A375 (cell line): ENCODE measurements around the gene KCTD1.

- RAMPAGE, long total RNA: no peak
Measured at GRCh38 chr18:22975306-22975735, 42.2 kb downstream of the RBBP8 start.

- RAMPAGE, long total RNA: no peak
Measured at GRCh38 chr18:23053695-23054322, 81.5 kb upstream of the CABLES1 start.

DNA sequence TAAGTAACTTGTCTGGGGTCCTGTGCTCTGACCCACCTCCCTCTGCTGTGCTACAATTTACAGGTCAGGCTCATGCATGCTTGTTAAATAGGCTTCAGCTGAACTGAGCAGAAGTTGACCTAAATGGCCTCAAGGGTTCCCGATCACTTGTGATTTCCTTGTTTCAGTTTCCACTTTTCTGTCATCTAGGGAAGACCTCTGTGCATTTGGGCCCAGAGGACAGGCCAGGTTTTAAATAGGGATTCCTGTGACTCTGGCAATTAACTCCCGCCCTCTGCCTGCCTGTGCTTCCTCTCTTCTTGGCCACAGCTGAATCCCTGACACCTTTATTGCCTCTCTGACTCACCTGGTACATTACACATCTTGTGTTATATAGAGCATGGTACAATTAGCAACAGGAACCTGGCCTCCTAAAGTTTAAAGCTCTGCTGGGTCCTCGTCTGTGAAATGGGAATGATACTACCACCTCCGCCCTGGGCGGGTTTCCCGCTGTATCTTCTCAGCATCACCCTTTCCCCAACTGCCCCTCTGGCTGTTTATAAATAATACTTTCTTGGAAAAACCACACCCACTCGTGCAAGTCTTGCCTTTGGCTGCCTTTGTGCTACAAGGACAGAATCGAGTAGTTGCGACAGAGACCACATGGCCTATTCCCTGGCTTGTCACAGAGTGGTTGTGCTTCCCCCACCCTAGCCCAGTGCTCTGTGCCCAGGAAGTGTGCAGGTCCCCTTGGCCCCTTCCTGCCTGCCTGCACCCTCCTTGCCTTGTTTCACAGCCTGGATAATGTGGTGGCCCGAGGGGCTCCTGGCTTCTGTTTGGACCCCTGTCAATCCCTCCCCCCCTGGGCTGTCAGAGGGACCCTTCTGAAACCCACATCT is 7.9 kb downstream of the CABLES1 start:
- RAMPAGE, long total RNA: no peak

- RAMPAGE, long total RNA: no peak
Measured at GRCh38 chr18:23226453-23227188, 91.3 kb downstream of the CABLES1 start.

GRCh38 chr18:23258299-23258673 is 123.0 kb downstream of the CABLES1 start:
- RAMPAGE, long total RNA: no peak

- RAMPAGE, long total RNA: no peak
Measured at GRCh38 chr18:23480642-23481019, 22.7 kb upstream of the RMC1 start.

- RAMPAGE, long total RNA: no peak
Measured at GRCh38 chr18:23519954-23520731, 16.8 kb downstream of the RMC1 start.

DNA sequence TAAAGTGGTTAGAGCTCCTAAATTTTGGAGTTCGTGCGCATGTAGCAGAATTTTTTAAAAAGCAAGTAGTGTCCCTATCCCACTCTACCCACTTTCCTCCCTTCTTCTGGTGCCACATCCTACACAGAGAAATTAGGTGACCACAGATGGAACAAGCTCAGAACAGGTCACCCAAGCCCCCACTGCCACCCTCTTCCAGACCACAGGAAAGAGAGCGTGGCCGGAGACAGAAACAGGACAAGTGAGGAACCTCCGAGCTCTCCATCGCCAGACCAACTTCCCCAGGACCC is 455 bp downstream of the NPC1 start:
- RAMPAGE, long total RNA: no peak

GRCh38 chr18:23992516-23993034 is 22.0 kb upstream of the TTC39C start:
- RAMPAGE, long total RNA: no peak

- RAMPAGE, long total RNA: no peak
Measured at GRCh38 chr18:24000623-24001081, 13.9 kb upstream of the TTC39C start.

DNA sequence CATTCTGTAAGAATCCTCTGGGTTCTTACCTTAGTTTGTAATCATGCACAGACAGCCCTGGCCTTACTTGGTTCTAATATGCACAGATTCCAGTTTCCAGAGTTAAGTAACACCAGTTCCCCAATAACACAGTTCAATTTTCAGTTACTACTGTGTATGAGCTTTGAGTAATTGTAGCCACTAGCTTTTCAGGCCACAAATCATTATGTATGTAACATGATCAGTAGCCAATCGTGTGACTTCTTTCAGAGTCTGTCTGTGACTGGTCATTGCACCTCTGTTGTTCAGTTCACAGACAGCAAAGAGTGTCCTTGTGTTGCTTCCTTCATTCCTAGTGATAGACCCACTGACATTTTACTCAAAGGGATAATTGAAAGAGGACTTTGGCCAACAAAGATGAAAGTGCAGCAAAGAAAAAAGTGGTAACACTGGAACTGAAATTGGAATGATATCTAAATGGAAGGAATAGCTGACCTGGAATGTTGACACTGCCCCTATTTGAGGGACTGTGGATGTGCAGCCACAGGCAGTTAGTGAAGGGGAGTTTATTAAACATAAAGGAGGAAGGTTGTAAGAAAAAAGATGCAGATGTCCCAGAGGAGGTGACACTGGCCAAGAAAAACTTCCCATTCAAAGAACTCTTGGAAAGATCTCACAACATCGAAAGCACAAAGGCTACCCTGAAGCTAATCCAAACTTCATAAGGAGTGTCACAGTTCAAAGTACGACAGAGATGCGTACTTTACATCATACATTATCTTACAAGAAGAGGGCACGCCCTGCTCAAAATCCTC is 19.2 kb downstream of the TTC39C start:
- RAMPAGE, long total RNA: no peak

- RAMPAGE, long total RNA: no peak
Measured at GRCh38 chr18:24113542-24114768, 24.9 kb upstream of the CABYR start.

DNA sequence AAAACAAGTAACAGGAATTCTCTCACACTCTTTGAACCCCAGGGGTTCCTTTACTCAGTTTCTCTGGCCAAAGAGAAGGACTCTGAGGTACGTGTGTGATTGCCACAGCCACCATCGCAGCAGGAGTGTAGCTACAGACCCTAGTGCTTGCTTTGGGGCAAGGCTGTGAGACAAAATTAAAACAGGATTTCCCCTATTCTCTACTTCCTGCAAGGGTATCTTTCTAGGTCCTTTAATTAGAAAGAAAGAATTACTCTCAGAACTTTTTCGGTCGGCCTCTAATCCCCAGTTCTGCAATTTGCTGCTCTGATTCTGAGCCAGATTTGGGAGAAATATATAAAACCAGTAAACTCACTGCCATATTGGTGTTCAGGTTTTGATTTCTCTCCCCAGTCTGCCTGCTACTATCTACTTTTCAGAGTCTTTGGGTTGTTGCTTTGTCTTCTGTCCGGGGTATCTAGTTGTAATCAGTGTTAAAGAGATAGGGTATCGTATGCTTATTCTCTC is 38.2 kb downstream of the CABYR start:
- RAMPAGE, long total RNA: no peak

DNA sequence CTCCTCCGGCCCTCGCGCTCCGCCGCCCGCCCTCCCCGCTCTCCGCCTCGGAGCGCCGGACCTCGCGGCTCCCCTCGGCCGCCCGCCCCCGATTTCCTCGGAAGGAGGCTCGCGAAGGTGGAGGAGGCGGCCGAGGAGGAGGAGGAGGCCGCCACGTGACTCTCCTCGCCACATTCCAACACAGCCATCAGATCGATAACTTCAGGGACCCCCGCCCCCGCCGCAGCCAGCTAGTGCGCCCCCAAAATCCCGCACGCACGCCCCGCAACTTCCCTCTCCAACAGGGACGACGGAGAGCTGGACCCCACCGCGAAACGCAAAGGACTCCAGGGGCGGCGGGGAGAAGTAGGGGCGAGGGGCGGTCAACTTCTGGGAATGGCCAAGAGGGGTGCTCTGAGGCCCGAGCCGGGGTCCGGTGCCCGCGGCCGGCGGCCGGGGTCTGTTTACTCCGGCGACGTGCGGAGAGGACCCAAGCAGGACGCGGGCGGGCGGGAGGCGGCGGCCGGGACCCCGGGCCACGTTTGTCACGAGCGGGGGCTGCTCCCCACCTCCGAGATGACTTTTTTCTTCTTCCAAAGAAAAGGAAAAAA is 2.0 kb downstream of the ZNF521 start:
- RAMPAGE, long total RNA: no peak

- RAMPAGE, long total RNA: no peak
Measured at GRCh38 chr18:25726207-25726968, 364.0 kb downstream of the SS18 start.

DNA sequence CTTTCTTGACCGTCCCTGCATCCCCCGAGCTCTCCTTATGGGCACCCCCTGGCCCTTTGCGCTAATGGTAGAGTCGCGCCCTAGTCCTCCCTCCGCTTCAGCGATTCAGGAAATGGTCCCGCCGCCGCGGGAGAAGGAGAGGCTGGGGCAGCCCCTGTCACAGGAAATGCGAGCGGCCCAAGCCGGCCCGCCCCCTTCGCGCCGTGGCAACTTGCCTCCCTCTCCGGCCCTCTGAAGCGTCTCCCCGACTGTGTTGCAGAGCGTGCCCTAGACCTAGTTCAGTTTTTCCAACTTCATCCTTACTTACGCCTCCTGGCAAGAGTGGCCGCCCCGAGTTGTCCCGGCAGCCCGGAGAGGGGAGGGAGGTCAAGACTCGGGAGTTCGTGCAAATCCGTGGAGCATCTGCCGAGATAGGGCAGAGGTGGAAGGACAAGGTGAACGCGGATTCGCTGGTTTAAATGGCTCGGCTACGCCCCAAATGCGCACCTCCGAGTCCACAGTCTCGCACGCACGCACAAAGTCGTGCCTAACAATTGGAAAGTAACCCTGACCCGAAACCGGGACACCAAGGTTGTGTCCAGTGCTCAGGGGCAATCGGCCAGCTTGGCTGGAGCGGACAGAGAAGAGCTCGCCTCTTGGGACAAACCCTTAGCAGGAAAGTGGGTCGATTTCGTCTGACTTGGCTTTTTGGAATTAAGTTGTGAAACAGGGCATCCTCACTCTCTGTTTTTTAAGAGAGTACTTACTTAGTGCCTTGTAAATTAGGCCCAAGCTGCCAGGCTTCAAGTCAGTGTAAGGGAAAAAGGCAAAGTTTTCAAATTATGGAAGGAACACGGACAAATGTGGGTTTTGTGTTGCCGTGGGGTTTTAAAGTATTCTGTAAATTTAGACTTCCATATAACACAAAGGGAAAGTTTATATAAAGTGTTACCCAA is 643 bp upstream of the SS18 start:
- RAMPAGE, long total RNA: no peak

GRCh38 chr18:26455129-26455865 is 93.1 kb downstream of the KCTD1 start:
- RAMPAGE, long total RNA: no peak

DNA sequence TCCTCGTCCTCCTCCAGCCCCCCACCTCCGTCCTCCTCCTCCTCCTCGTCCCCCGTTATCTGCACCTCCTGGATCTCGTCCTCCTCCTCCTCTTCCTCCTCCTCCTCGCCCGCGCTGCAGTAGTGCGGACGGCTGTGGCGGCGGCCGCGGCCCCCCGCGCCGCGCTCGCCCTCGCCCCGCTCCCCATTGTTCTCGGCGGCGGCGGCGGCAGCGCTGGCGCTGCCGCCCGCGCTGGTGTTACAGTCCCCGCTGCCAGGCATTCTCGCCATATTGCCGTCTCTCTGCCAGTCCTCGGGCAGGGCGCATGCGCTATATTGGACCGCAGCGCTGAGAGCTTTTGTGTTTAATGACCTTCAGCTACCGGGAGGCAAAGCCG is at the start of gene KCTD1:
TSS of gene KCTD1 (minus strand) at position 286 of the 376 bp plus-strand sequence.
- RAMPAGE, long total RNA: no peak

GRCh38 chr18:26549285-26549722 is 951 bp upstream of the KCTD1 start:
- RAMPAGE, long total RNA: no peak

DNA sequence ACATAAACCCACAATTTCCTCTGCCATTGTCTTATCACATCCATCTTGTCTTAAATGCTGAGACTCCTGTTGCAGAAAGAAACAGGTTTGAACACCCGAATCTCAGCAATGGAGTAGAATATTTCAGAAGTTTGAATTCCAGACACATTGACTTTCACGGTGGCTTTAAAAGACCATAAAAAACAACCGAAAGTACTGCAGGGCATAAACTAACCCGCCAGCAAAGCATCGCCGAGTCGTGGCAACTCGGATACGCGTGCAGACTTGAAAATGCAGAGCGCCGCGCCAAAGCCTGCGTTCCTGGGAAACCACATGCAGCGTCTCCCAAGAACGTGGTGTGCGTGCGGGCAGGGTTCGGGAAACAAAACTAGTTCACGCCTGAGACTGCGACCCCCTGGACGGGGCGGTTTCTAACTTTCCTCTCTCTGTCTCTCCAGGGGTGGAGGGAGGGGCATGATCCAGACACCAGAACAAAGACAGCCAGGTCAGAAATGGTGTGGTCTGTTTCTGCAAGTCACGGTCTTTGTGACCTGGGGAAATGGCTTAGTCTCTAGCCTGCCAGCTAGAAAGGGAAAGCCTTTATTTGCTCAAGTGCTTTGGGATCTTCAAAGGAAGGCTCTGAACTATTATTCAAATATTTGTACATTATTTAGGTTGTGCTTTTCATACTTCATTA is 26.8 kb upstream of the KCTD1 start:
- RAMPAGE, long total RNA: no peak